ENCODE data around the genes RBMX, SPANXB1 and SPANXA1.

GRCh38 chrX:136127073-136127569 is 69.7 kb upstream of the FHL1 start:
- PRO-cap = no peak
- RAMPAGE, long total RNA, 4 experiments = no peak in any of the 4 experiments

GRCh38 chrX:136143713-136144322 is 53.0 kb upstream of the FHL1 start:
- PRO-cap = unidirectional peak, plus-strand start at chrX:136143977
- RAMPAGE, long total RNA, 4 experiments = no peak in any of the 4 experiments

GRCh38 chrX:136149063-136149442 is 47.8 kb upstream of the FHL1 start:
- PRO-cap = unidirectional peak, minus-strand start at chrX:136149270
- RAMPAGE, long total RNA, 4 experiments = no peak in any of the 4 experiments

DNA sequence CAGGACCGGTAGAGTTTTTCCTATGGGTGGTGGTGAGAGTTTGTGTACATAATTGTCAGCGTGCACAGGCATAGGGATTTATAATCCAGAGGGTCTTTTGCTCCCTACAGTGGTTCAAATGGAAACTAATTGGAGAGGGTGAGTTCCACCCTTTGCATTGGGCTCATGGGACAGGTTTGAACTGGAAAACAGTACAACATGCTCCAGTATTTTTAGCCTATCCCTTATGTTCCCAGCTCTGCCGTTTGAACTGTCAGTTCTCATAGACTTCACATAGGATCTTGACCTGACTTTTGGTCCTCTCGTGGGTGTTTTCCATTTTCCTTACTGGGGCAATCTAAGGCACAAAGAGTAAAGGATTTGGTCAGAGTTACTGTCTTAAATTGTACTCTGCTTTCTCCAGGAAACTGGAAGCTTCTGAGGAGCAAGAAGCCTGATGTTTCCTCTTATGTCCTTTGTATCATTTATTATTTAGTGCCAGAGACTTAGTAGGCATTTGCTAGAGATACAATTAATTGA is 17.7 kb upstream of the FHL1 start:
- PRO-cap = no peak
- RAMPAGE, long total RNA, 4 experiments = no peak in any of the 4 experiments

- PRO-cap = no peak
- RAMPAGE, long total RNA, 4 experiments = no peak in any of the 4 experiments
Measured at GRCh38 chrX:136250472-136251198, 565 bp downstream of the MAP7D3 start.

- PRO-cap = no peak
- RAMPAGE, long total RNA, 4 experiments = no peak in any of the 4 experiments
Measured at GRCh38 chrX:136259331-136260064, 8.3 kb upstream of the MAP7D3 start.

DNA sequence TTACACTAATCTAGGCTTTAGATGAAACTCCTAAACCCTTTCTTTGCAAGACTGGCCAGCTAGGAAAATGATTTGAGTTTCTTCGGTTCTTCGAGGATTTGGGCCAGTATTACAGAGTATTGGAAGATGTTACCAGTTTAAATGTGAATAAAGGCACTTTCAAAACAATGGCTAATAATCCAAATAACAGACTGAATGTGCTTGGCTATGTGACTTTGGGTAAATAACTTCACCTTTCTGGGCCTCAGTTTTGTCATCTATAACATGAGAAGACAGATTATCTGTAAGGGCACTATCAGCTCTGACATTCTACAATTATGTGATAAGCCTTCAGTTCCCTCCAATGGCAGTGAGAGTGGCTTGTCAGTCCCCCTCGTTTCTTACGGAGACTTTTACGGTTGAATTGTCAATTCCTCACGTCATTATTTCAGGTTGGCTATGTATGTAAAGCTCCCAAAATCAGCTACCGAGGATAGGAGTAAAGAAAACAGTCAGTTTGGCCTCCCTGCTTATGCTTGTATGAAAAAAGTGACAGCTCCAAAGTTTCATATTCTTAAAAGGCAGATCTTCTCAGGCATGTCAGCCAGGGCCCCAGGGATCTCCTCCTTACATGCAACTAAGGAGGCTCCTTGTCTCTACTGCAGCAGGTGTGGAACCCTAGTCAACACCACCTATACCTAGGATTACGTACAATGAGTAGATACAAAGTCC is 3.7 kb downstream of the CD40LG start:
- PRO-cap = no peak
- RAMPAGE, long total RNA, 4 experiments = no peak in any of the 4 experiments

GRCh38 chrX:136781597-136781985 is 859 bp upstream of the ARHGEF6 start:
- PRO-cap = no peak
- RAMPAGE, long total RNA, 4 experiments = no peak in any of the 4 experiments

- PRO-cap = no peak
- RAMPAGE, long total RNA, 4 experiments = no peak in any of the 4 experiments
Measured at GRCh38 chrX:136872330-136873218, 8.0 kb downstream of the RBMX start.

- PRO-cap = bidirectional peak, plus-strand start at chrX:136880308, minus-strand start at chrX:136880067; bidirectional peak, plus-strand start at chrX:136880884, minus-strand start at chrX:136880725
- RAMPAGE, long total RNA, 4 experiments = start-site peak on the minus strand in 2 of 4 experiments, at chrX:136880721-136880725 at its widest, 3,908 to 6,517 reads per replicate
Measured at GRCh38 chrX:136879709-136880831, at the start of gene RBMX. RBMX (minus strand) TSS chrX:136880725.

DNA sequence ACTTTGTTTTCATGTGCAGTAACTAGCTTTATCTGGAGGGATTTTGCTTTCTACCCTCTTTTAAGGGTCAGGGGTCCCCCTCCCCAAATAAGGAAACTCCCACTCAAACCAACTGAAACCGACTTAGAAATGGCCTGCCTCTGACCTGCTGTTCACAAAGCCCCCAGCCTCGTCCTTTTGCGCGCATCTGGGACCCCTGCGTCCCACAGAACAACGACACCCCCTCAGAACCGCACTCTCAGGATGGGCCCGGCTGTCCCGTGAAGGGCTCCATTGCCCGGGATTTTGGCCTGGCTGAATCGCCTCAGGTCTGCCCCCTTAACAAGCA is 2.7 kb upstream of the ZIC3 start:
- PRO-cap = no peak
- RAMPAGE, long total RNA, 4 experiments = no peak in any of the 4 experiments

GRCh38 chrX:139798541-139799005 is 90.6 kb upstream of the MCF2 start:
- PRO-cap = no peak
- RAMPAGE, long total RNA, 4 experiments = no peak in any of the 4 experiments

DNA sequence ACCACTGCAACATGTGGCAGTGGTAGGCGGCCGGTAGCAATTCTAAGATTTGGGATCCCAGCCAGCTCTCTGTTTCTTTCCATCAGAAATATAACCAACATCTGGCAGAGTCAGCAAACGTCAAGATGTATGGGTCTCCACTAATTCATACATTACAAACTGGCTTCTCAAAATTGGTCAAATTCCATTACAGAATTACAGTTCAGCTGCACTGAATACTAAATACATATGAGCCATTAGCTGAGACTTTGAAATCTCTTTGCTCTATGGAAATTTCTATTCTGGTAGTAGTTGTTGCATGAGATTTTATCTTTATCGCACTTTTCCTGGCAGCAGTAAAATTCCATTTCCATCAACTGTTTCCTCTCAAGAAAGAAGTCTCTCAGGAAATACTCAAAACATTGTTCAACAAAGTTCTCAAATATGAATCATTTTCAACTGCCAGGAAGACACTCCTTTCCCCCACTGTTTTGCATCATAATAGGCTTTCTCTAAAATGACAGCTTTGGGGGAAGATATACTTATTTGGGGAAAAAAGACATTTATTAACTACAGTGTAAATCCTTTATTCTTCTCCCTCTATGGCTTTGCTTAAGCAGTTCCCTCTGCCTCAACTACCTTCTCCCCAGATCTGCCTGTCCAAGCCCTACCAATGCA is 51.3 kb downstream of the ATP11C start:
- PRO-cap = no peak
- RAMPAGE, long total RNA, 4 experiments = no peak in any of the 4 experiments

- PRO-cap = unidirectional peak, plus-strand start at chrX:139931353
- RAMPAGE, long total RNA, 4 experiments = no peak in any of the 4 experiments
Measured at GRCh38 chrX:139931049-139931677, 1.7 kb downstream of the ATP11C start.

GRCh38 chrX:139933952-139934241 is 1.0 kb upstream of the ATP11C start:
- PRO-cap = no peak
- RAMPAGE, long total RNA, 4 experiments = no peak in any of the 4 experiments

DNA sequence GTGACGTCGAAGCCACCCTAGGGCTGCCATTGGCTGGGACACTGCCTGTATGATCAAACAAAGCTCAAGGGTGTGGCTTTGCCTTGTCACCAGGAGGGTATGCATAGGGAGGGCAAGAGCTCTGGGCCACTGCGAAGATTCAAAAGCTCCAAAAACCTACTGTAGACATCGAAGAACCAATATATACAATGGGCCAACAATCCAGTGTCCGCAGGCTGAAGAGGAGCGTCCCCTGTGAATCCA is at the start of gene SPANXB1:
TSS of gene SPANXB1 (plus strand) at position 89 of the 243 bp plus-strand sequence.
- PRO-cap = no peak
- RAMPAGE, long total RNA, 4 experiments = no peak in any of the 4 experiments

DNA sequence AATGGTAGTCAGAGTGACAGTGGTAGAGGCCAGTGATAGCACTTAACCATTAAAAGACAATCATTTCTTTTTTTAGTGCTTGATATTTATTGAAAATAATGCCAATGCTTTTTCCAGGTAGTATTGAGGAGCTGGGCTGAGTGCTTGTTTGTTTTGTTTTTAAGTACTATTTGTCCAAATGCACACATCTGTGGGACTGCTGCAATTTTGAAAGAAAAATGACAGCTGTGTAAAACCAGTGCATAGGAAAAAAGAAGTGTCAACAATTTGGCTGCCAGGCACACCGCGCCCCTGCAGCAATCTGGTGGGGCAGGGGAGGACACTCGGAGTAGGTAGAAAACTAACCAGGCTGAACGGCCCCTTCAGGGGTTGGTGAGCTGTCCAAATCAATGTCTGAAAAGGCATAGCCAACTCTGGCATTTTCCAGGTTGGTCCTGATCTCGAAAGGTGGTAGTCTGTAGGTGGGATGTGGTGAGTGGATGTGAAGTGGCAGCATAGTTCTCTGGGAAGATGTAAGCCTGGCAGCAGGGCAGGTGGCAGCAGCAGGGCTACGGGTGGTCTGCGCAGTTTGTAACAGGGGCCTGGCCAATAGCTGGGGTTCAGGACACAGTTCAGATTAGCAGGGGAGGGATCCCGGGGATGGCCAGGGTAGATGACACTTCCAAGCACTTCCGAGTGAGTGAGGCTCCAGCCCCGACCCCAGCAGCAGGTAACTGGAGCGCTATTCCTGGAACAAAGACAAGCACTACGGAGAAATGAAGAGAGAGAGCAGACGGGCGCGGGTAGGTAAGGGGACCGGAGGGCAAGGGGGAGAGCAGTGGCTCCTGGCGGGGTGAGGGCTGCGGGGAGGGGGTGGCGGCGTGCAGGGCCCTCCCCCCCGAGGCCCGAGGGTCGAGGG is 998 bp downstream of the LDOC1 start:
- PRO-cap = no peak
- RAMPAGE, long total RNA, 4 experiments = start-site peak on the minus strand in 1 of 4 experiments, centred at positions 401 to 593 of the sequence, 9 to 26 reads per replicate

GRCh38 chrX:141584612-141584912 is at the start of gene SPANXA1:
SPANXA1 (minus strand) TSS chrX:141584738.
- PRO-cap = no peak
- RAMPAGE, long total RNA, 4 experiments = no peak in any of the 4 experiments

DNA sequence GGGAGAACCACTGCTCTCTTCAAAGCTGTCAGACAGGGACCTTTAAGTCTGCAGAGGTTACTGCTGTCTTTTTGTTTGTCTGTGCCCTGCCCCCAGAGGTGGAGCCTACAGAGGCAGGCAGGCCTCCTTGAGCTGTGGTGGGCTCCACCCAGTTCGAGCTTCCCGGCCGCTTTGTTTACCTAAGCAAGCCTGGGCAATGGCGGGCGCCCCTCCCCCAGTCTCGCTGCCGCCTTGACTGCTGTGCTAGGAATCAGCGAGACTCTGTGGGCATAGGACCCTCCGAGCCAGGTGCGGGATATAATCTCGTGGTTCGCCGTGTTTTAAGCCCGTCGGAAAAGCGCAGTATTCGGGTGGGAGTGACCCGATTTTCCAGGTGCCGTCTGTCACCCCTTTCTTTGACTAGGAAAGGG is 147.7 kb downstream of the FMR1NB start:
- PRO-cap = no peak
- RAMPAGE, long total RNA, 4 experiments = no peak in any of the 4 experiments

- PRO-cap = no peak
- RAMPAGE, long total RNA, 4 experiments = no peak in any of the 4 experiments
Measured at GRCh38 chrX:148459157-148459751, 41.2 kb upstream of the AFF2 start.

Data from esophagus squamous epithelium (tissue), 4 donors.